ENCODE measurements around the genes COX4I2 and POFUT1.

DNA sequence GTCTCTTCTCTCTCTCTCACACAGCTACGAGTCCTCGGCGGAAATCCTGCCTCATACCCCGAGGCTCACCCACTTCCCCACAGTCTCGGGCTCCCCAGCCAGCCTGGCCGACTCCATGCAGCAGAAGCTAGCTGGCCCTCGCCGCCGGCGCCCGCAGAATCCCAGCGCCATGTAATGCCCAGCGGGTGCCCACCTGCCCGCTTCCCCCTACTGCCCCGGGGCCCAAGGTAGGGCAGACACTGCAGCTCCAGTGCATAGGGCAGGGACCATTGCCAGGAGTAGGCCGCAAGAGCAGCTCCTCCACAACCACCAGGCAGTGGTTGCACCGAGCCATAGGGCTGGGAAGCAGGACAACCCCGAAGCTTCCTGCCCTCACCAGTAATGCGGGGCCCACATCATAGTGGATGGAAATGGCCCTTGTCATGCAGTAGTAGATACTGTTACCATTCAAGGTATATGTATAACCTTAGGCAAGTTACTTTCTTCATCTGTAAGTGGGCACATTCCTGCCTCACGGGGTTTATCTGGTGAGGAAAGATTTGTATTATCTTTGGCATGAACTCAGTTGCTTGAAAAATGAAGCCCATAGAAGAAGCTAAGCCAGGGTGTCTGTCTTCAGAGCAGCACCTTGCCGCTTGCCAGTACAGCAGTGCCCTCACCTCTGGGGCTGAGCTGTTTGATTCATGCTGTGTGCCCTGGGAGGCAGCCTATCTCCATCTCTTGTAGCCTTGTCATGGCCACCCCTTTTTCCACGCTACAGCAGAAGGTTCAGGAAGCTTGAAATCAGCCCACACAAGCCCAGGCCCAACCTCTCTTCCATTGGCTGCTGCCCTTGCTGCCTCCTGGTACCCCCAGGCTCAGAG, 21.1 kb downstream of the MCTS2 start:
- PRO-cap = no peak

DNA sequence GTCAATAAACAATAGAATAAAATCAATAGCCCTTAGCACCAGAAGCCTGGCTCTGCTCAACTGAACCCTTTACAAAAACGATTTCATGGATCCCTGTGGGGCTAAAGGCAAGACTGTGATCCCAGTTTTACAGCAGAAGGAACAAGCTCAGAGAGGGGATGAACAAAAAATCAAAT, 2.7 kb downstream of the ID1 start:
- PRO-cap = no peak

DNA sequence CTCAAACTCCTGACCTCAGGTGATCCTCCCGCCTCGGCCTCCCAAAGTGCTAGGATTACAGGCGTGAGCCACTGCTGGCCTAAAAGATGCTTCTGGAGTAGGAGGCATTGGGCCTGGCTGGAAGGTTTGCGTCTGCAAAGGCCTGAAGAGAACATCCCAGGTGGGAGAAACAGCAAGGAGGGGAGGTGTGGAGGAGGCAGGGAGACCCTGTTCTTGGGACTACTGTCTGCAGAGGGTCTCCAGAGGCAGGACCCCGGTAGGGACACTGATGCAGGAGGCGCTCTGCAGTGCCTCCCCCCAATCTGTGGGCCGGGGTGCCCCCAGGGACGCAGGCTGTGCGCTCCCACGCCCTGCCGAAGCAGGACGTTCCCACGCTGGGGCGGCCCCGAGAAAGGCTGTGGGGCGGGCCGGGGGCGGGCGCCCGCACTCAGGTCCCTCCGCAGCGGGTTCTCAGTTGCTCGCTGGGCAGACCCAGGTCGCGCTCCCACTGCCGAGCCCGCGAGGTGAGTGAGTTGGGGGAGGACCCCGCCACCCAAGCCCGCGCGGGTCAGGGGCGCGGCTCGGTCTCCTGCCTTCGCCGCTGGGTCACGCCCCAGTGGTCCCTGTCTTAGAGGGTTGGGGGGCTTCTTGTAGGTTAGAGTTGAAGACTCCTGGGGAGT, at the start of gene COX4I2:
Gene COX4I2 (plus strand): TSS at position 453 of the 659 bp plus-strand sequence.
- PRO-cap = no peak

DNA sequence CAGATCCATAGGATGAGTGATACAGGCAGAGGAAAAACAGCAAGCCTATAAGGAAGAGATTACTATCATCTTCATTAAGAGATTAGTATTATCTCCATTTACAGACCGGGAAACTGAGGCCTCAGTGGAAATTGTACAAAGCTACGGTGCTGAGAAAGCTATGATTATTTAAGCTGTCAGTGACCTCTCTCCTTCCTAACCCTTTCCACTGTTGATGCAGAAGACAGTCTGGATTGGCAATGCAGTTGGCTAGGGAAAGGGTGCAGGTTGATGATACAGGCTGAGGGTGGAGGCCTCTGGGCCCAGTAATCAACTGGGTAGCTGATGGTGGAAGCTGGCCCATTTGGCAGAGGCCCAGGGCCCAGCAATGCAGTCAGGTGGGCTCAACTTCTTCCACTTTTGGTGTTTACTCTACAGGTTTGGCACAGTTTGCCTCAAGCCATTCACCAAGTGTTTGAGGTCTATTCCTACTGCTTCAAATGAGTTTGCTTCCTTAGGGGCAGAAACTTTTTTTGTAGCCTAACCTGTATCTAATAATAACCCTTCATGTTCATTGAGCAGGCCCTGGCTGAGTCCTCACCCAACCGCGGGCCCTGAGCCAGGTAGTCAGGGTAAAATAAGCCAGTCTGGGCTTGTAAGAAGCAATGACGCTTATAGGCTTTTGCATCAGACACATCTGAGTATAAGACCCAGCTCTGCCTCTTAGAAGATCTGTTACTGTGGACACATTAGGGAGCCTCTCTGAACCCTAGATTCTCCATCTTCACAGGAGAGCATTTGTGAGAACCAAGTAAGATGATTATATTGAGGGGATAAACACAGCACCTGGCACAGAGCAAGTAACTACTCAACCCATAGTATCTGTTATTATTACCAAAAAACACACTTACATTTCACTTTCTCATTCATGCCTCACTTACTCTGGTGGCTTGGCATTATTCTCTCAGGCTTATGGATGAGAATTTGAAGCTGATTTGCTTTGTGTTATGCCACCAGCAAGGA, 12.0 kb downstream of the BCL2L1 start:
- PRO-cap = no peak

DNA sequence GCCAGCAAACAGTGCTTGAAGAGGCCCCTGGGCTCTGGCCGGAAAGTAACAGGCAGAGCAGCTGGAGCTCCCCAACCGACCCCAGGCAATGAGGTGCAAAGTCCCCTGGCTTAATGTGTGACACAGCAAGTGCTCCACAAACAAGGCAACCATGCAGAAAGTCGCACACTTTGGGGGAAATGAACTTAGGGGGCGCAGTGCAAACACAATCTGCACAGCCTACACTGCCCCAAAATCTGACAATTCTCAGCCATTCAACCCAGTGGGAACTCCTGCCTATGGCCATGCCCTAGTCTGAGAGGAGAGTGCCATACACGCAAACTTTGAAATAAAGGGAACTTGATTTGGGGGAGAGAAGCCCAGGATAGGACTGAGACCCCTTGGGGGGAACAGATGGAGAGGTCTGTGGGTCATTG, 1.8 kb downstream of the BCL2L1 start:
- PRO-cap = no peak

DNA sequence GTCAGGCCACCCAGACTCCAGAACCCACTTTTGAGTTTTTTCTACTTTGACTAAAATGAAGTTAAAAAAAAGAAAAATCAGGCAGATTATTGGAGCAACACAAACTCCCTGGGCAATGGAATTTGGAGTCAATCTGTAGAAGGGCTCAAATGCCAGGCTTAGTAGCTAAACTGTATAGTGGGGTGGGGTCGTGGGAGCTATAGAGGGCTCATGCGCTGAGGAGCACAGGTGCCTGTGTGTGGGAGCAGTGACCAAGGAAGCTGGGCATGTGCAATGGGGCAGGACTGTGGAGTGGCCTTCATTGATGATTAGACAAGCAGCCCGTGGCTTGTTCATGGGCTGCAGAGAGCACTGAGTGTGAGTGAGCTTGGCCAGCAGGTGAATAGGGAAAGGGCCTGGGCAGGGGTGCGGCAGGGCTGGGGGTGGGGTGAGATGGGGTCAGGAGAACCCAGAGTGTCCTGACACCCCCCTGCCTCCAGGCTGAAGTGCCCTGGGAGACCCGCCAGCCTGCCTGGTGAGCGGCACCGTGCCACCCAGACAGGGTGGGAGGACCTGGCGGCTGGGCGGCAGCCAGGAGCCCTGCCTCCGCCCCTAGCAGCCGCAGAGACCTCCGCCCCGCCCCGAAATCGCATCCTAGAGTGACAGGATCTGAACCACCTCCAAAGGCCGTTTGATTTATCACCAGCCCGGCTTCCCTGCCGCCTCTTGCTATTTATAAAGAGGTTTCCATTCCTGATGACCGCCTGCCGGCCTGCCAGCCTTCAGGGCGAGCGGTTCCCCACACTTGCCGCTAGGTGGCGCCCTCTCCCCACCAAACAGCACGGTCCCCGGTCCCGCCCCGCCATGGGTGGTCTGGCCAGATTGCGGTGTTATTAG, 3.3 kb downstream of the MYLK2 start:
- PRO-cap = no peak

- PRO-cap = no peak
Measured at GRCh38 chr20:31967366-31967751, 592 bp upstream of the XKR7 start.

DNA sequence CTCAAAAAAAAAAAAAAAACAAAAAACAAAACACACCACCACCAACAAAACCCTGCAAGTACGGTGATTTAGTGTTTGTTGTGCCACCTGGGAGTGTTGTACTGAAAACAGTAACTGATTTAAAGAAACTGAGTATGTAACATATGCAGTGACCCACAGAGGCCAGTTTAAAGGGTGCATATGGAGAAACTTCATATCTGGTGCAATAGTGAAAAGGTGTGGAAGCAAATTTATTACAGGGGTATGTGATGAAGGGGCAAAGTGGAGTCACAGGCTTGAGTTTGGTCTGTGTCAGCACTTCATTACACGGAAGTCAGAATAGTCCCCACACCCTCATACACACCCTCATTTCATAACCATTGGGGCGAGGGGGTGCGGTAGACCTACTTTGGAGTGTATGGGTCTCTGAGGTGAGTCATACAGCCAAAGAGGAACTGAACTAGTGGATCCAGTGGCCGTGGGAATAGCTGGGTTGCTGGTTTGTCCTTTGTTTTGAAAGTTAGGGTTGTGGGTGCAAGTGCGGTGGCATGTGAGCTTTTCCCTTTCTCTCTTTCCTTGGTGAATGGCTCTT, 3.3 kb downstream of the TM9SF4 start:
- PRO-cap = no peak

DNA sequence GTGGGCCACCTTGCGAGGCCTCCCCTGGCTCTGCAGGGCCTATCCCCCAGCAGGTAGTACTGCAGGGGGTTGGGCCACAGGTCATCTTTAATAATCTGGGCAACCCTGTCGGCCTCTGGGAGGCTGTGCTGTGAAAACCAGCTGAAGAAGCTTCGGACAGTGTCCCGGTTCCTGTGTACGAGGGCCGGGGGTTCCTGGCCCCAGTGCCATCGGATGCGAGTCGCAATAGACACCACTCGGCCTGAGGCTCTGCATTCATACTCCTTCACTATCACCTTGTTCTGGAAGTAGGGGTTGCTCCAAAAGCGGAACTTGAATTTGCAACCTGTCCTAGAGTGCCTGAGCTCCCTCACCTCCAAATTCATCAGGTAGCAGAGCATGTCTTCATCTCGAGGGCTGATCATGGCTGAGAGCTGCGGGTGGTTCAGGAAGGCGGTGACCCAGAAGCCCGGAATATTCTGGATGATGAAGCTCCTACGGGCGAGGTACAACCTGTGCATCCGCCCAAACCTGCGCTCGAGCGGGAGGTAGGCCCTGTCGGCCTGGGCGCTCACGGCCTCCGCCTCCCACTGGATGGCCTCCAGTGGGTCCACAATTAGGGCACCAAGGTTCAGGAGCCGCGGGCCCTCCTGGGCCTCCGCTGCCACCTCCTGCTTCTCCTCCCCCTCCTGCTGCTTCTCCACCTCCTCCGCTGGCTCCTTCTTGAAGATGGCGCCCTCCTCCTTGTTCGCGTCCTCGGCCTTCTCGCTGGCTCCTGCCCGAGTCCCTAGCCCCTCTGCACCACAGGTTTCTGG, 18.1 kb downstream of the PLAGL2 start:
- PRO-cap = no peak

DNA sequence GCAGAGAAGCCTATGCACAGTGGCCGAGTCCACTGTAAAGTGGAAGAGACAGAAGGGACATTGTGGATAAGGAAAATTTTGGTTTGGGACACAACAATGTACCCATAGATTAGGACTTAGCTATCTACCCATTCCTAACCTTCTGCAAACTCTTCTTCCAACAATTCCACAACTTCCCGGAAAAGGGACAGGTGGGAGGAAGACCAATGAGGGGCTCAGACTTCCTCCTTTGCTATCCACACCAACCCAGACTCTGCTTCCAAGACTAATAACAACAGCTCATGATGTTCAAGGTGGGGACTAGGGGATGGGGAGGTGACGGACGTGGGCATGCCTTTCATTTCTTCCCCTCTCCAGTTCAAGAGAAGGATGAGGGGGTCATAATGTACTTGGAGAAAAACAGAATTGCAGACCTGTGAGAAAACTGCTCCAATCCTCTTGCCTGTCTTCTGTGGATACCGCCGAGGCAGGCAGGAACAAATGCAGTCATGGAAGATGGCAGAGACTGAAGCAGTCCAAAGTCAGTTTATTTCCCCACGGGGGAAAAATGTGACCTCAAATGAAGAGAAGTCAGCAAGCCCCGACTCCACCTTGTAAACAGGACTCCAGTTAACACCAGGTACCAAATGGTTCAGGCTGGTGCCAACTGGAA, 12.3 kb downstream of the PLAGL2 start:
- PRO-cap = no peak

- PRO-cap = bidirectional peak, plus-strand start at chr20:32207886, minus-strand start at chr20:32207704
Measured at GRCh38 chr20:32207550-32208562, at the start of gene POFUT1. Gene POFUT1 (plus strand): TSS chr20:32207880.

DNA sequence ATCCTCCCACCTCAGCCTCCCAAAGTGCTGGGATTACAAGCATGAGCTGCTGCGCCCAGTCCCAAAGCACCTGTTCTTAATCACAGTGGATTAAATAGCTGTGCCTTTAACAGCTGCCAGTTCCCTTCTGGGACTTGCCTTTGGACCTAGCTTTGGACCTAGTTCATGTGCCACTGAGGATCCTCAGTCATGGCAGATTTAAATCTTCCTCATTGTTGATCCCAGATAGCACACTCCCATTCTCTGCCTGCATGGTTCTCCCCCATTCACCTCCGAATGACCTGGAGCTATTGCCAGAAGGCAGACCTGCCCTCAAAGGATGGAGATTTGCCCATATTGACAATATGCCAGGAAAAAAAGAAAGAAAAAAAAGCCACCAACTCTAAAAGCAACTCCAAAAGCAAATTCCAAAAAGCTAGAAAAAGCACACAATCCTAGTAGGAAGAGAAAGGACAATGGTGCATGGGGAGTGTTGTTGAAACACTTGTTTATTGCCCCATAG, 10.7 kb downstream of the POFUT1 start:
- PRO-cap = no peak

DNA sequence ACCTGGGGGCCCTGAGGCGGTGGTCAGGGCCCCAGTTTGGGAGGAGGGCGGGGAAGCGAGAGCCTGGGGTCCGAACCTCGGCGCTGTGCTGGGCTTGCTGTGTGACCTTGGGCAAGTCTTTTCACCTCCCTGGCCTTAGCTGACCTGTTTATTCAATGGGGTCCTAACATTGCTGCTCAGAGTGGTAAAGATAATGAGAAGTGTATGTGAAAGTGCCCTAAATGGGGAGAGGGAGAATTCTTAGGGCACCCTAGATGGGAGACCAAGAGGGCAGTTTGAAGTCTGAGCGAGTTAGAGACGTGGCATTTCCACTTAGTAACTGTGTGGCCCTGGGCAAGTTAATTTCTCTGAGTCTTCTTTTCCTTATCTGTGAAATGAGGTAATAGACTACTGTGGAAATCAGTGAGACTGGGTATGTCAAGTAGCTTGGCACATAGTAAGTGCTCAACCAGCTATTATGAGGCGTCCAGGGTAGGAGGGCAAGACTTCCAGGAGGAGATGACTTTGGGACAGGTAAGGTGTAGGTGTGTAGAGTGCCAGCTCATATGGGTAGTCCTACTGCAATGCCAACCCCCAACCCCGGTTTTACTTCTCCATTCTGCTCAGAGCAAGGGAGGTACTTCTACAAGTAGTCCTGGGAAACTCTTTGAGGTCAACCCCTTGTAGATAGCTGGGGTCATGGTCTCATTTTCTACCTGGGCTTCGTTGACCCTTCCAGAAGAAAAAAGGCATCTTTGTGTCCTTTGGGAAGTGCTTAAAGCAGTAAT, 727 bp downstream of the KIF3B start:
- PRO-cap = no peak

DNA sequence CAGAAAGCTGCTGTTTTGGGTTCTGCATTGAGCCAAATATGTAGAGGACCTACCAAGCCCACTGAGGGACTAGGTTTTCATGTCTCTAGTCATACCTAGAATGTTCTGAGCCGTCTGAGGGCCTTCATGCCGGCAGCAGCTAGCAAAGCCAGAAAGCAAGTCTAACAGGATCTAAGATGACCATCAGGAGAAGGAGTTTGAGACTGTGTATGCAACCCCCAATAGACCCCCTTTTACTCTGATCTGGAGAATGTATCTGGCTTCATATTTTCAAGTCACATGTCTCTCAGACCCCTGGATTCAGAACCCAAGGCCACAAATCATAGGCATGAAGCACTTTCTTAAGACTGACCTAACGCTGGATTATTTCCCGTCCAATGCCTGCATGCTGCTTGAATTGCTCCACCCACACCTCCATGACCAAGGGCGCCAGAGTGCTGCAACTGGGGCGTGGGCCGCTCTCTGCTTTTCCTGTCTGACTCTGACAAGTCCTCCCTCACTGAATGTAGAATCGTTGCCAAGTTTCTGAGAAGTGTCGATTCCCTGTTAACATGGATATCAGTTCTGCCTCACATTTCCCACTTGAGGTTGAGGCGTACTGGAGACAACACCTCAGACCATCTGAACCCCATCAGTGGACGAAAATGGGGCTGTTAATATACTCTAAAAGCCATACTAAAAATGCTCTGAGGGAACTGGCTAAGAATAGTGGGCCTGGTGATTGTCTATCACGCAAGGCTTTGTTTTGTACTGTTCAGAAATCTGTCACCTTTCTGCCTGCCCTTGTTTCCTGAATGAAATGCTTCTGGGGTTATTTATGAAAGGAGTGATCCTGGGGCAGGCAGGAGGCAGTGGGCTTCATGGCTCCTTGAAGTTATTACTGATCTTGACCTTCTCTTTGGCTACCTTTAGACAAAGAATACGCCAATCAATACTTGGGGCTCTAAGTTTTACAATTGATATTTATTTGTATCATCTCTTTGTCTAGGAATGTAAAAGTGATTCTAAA, 23.9 kb upstream of the ASXL1 start:
- PRO-cap = no peak

DNA sequence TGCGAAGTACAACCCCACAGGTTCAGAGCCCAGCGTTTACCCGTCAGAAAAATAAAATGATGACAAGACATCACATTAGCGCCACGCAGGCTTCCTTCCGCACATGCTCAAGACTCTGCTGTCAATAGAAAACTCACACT, 99.9 kb downstream of the NOL4L start:
- PRO-cap = no peak

DNA sequence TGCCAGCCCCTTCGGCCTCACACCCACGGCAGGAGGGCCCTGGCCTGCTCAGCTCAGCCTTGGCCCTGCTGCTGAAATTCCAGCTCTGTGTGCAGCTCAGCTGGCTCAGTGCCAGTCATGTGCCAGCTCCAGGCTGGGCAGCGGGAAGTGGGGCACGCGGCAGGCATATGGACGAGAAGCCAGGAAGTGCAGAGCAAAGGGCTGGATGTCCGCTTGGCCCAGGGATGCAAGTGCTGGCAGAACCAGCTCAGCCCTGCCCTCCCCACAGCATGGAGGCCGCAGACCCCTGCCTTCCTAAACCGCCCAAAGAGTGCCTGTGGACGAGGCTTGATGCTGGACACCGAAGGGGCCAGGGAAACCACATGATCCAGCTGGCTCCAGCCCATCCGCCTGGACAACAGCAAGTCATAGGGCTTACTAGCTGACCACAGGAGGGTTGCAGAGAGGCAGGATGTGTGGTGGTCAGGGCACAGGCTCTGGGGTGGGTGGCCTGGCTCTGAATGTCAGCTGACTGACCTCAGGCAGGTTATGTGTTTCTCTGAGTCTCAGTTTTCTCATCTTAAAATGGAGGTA, 60.1 kb downstream of the NOL4L start:
- PRO-cap = no peak

GRCh38 chr20:32559834-32560304, 25.3 kb downstream of the NOL4L start:
- PRO-cap = no peak

GRCh38 chr20:32794878-32795297, 24.9 kb upstream of the MAPRE1 start:
- PRO-cap = no peak

- PRO-cap = no peak
Measured at GRCh38 chr20:32796111-32797116, 23.3 kb upstream of the MAPRE1 start.

DNA sequence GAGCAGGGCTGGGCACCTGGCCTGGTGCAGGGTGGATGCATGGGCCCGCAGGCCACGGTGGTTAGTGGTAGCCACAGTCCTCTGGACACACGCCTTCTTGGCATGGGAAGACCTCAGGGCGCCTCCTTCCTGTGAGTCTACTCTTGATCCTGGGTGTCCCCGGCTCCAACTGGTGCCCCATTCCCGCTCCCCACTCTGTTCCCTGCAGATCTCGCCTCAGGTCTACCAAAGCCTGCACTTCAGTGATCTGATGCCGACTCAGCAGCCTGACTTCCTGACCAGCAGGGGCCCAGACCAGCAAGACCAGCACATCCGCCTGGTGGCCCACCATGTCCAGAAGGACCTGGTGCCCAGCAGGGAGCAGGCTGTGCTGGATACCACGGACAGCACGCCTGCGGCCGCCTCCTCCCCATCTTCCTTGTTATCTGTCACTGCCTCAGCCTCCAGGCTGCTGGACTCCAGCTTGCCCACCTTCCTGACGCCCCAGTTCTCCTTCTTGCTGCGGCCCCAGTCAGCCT, 43.2 kb downstream of the SUN5 start:
- PRO-cap = no peak